Skin of body (tissue), 2 donors: ENCODE measurements around a stretch of chr18.

DNA sequence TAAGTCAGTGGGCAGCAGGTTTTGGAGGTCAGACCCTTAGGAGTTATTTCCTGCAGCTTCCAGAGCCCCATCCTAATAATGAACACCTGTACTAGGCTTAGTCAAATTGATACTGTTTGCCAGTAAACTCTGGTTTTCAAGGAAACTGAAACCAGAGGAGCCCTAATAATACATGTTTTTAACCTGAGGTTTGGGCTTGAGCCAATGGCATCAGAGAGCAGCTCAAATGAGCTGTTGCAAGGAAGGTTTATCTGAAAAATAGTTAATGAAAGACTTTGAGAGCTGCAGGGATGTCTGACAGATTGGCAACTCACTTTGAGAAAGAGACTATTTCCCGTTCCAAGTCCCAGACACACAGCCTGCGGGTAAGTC lies 54.6 kb downstream of the DCC start:
- RAMPAGE, long total RNA = no peak

DNA sequence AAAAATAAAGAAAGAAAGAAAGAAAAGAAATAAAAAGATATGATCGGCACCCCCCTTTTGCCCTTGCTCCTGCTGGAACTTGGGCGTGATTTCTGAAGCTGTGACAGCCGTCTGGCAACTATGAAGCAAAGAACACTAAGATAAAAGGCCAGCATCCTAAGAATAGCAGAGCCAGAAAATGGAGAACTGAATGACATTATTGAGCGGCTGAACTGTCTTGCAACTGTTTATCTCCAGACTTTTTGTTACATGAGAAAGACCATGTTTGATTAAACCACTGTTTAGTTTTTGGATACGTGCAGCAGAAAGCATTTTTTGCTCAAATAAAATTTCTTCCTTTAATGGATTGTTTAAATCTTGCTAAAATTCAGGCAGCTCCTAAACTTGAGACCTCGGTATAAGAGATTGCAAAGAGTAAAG lies 8.1 kb upstream of the MBD2 start:
- RAMPAGE, long total RNA = no peak

- RAMPAGE, long total RNA = no peak
Observed at GRCh38 chr18:54234781-54235321, 10.4 kb upstream of the MBD2 start.

GRCh38 chr18:54261690-54262224 lies 7.6 kb upstream of the POLI start:
- RAMPAGE, long total RNA = no peak

- RAMPAGE, long total RNA = no peak
Observed at GRCh38 chr18:54388149-54388722, 30.5 kb downstream of the C18orf54 start.

GRCh38 chr18:54606610-54607302 lies 15.7 kb downstream of the DYNAP start:
- RAMPAGE, long total RNA = no peak

GRCh38 chr18:54832384-54832890 lies 4.2 kb downstream of the RAB27B start:
- RAMPAGE, long total RNA = no peak

DNA sequence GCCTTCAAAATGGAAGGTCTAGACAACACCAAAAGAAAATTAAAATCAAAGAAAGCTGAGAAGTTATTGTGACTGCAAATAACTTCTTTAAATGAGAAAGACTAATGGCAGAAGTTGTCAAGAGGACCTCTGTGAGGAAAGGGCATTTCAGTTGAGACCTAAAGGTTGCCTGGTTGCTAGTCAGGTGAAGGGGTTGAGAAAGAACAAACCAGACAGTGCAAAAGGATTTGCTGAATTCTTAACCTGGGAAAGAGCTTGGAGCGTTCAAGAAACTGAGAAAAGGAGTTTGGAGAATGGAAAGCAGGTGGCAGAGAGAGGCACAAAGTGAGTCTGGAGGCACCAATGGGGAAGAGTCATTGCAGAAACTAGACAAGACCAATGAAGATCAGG lies 5.3 kb downstream of the RAB27B start:
- RAMPAGE, long total RNA = no peak

DNA sequence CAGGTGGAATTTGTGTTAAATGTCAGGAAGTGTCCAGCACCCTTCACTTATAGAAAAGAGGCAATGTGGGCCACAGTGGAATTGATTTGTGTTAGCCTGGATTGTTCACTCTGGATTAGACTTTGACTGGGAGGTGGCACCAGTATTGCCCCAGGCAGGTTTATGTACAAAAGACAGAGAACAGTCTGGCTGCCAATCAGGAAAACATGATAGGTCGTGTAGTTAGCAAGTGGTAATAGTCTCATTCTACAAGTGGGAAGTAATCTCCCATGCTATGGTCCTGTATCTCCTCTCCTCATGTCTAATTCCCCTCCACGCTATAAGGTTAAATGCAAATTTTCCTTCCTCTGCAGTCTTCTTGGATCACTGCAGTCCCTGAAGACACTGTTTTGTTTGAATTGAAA lies 45.6 kb downstream of the RAB27B start:
- RAMPAGE, long total RNA = no peak

GRCh38 chr18:54958490-54959076 lies 678 bp downstream of the CCDC68 start:
- RAMPAGE, long total RNA = no peak

GRCh38 chr18:55100739-55101284 lies 141.6 kb upstream of the CCDC68 start:
- RAMPAGE, long total RNA = no peak

GRCh38 chr18:55251573-55252015 lies 292.3 kb upstream of the CCDC68 start:
- RAMPAGE, long total RNA = no peak

DNA sequence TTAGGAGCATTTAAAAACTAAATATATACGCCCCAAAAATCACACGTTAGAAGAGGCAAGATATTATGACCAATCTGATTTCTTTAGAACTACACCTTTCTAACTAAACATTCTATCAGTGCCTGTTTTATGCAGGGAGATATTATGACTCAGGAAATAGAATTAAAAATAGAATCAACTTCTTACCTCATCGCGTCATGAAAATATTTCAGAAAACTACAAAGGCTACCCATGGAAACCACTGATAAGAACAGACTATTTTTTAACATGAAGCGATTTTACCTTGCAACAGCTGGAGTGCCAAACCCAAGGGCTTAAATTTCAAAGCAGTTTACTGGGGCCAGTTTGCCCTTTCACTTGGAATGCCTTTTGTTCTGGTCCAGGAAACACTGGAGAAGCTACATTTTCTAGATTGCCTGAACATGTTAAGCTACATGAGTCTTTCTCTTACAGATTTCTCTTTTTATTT lies 304.8 kb upstream of the CCDC68 start:
- RAMPAGE, long total RNA = no peak

- RAMPAGE, long total RNA = no peak
Observed at GRCh38 chr18:55302288-55302993, 285.6 kb downstream of the TCF4 start.

- RAMPAGE, long total RNA = no peak
Observed at GRCh38 chr18:55419588-55419990, 168.4 kb downstream of the TCF4 start.

DNA sequence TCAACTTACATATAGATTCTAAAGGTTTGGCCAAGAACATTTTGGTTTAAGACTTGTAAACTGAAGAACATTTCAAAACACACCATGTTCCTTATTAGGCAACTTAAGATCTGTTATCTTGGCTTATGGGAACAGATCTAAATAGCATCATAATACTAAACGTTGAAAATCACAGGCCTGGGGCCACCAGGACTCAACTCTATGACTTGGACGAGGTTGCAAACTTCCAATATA lies 8.5 kb downstream of the TCF4 start:
- RAMPAGE, long total RNA = no peak

GRCh38 chr18:55721412-55721693 lies 133.4 kb upstream of the TCF4 start:
- RAMPAGE, long total RNA = no peak

DNA sequence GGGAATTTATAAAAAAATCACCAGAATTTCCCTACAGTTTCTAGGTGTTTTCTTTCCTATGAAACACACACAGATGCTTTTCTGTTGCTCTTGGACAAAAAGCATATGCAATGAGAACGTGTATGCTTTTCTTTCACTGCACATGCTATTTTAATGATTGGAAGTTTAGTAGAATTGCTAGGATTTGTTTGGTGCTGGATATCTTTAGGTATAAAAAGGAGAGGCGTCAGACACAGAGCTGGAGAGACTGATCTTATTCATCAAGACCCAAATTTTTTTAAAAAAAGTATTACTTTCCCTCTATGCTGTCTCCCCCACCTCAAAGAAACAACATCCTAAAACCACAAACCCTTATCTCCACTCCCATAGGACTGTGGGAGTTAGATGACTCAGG lies 144.0 kb upstream of the TCF4 start:
- RAMPAGE, long total RNA = no peak

GRCh38 chr18:57121325-57122321 lies 25.3 kb upstream of the BOD1L2 start:
- RAMPAGE, long total RNA = no peak

GRCh38 chr18:57433933-57434228 lies 1.3 kb upstream of the ONECUT2 start:
- RAMPAGE, long total RNA = no peak